GM23338 (cell line): ENCODE measurements around a stretch of chr5.

DNA sequence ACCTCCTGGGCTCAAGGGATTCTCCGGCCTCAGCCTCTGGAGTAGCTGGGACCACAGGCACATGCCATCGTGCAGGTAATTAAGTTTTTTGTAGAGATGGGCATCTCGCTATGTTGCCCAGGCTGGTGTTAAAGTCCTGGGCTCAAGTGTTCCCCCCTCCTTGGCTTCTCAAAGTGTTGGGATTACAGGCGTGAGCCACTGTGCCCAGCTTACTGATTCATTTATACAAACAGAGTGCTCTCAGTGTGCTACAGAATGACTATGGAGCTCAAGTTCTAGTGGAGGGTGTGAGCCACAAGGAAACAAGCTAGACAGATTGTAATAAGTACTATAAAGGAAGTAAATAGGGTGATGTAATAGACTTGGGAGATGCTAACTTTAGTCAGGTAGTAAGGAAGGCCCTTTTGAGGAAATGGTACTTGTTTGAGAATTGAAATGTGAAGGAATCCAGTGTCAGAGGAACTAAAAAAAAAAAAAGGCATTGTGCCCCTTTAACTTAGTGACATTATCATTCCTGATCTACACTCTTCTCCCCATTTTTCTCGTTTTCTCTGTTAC is 1.7 kb upstream of the TMEM267 start:
- PRO-cap: no peak
- RAMPAGE, long total RNA: no peak

DNA sequence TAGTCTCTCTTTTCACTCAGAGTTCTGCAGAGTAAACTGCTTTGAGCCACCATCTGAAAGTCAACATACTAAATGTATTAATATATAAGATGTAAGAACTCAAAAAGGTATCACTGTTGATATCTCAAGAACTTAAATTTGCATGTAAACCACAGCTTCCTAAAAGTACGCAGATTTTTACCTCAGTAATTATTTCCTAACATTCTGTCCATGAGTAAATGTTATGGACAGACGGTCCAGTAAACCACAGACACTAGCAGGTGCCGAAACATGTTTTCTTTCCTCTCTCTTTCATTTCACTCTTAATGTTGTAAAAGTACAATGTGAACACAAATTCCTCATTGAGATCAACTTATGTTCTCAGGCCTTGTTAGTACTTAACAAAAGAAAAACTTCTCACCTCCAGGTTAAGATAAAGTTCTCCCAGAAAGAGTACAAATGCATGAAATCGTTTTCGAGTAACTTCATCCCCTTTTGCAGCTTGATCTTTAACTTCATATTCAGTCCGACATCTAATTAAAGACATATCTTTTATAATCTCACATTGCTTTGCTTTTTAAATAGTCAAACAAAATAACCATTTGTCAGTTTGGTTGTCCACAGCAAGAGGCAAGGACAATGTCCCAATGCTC is 18.2 kb downstream of the PAIP1 start:
- PRO-cap: no peak
- RAMPAGE, long total RNA: no peak

DNA sequence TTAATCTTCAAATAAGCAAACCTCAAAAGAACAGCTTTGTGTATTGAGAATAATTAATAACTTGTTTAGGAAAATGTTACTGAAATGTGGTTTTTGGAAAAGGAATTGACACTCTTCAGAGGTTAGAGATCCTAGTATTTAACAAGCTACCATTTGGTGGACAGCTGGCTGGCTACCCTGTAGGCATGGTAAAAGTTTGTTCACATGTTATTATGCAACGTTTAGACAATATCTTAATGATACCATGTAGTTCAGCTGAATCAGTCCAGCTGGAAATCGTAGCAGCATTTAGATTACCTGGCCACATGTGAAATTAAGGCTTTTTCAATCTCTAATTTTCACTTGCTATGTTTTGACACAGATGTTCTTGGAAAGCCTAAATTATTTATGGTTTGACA is 3.7 kb downstream of the FGF10 start:
- PRO-cap: no peak
- RAMPAGE, long total RNA: no peak

GRCh38 chr5:50365649-50366321 is 75.3 kb downstream of the EMB start:
- PRO-cap: no peak
- RAMPAGE, long total RNA: no peak

GRCh38 chr5:50668198-50668659 is 1.8 kb downstream of the PARP8 start:
- PRO-cap: bidirectional peak, plus-strand start at chr5:50668310, minus-strand start at chr5:50668385
- RAMPAGE, long total RNA: no peak

DNA sequence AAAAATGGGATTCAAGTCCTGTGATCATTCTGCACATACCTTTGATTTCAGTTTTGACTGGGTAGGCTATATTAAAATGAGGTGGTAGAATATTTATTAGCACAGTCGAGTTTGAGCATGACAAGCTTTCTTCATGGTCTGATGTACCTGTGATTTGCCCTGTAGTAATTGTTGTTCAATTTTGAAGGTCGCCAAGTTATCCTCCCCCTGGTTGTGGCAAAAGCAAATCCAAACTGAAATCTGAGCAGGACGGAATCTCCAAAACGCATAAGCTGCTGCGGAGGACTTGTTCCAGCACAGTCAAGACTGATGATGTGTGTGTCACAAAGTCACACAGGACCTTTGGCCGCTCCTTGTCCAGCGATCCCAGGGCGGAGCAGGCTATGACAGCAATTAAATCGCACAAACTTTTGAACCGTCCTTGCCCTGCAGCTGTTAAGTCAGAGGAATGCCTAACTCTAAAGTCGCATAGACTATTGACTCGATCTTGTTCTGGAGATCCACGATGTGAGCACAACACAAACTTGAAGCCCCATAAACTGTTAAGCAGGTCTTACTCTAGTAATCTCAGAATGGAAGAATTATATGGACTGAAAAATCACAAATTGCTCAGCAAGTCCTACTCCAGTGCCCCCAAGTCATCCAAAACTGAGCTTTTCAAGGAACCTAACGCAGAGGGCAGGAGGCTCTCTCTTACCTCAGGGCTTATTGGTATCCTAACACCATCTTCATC is 128.4 kb downstream of the PARP8 start:
- PRO-cap: no peak
- RAMPAGE, long total RNA: no peak

DNA sequence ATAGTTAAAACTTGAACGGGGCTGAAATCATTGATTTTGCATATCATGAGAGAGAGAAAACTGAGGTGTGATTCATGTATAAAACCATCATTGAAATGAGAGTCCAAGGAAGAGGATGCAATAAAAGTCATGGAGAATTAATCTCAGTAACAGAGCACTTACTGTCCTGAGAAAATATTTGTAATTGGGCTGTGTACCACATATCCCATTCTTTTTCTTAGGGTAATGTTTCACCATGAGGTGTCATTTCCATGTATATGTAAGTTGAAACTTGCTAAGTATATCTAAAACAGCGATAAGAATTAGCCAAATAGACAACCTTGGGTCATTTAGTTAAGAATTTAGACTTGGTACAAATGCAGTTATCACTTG is 174.2 kb downstream of the PARP8 start:
- PRO-cap: no peak
- RAMPAGE, long total RNA: no peak

- PRO-cap: no peak
- RAMPAGE, long total RNA: no peak
Measured at GRCh38 chr5:50853142-50853604, 186.7 kb downstream of the PARP8 start.

GRCh38 chr5:51040338-51040818 is 342.9 kb upstream of the ISL1 start:
- PRO-cap: no peak
- RAMPAGE, long total RNA: no peak

DNA sequence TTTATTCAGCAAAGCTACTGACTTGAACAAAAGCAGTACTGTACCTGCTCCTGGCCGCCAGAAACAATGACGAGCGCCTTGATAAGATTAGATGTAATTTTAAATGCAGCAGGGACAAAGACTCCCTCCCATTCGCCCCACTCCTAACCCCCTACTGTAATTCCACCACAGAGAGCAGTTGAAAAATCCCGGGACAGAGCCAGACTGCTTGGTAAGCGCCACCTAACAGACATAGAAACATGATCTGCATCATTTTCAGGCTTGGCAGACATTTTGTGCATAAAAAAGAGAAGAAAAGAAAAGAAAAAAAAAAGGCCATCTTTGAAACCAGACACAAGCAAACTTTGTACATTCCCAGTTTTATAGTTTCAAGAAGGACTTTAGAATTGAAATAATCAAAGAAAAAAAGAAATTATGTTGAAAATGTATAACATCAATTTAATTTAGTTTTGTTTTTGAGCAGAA is 82.0 kb downstream of the ISL1 start:
- PRO-cap: no peak
- RAMPAGE, long total RNA: no peak

DNA sequence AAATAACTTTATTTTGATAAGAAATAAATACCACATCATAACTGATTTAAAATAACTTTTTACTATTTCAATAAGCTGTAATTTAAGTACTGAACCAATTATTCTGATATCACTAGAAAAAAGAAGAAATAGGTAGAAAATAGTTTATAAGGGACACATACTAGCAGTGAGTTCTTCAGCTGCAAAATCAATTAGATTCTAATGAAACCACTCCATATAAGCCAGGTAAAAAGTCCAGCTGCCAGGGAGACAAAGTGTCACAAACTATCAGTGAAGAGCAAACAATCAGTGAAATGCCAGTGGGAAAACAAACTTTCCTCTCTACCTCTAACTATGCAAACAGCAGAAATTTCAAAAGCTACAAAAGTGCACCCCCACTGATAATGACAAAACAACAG is 637.3 kb upstream of the ITGA1 start:
- PRO-cap: no peak
- RAMPAGE, long total RNA: no peak

DNA sequence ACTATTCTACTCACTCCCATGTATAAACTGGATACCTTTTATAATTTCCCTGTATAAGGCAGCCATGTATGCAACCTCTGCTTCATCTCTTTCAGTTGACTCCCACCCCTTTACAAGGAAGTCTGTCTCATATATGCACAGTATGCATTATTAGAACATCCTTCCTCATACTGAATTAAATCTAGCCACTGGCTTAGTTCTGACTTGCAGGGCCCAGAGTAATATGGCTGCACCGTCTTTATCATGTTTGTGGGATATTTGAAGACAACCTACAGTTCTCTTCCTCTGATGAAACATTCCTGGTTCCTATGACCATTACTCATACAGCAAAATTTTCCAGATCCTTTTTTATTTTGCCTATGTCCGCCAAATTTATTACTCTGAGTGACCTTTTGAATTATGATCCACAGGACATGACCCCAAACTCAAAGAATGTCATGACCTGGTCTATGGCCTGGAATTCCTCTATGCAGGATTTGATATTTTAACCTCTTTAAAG is 76.6 kb upstream of the ITGA1 start:
- PRO-cap: no peak
- RAMPAGE, long total RNA: no peak

GRCh38 chr5:52787604-52787892 is 168 bp upstream of the ITGA1 start:
- PRO-cap: bidirectional peak, plus-strand start at chr5:52787754, minus-strand start at chr5:52787825
- RAMPAGE, long total RNA: no peak

- PRO-cap: no peak
- RAMPAGE, long total RNA: no peak
Measured at GRCh38 chr5:52909947-52910577, 79.1 kb upstream of the ITGA2 start.

DNA sequence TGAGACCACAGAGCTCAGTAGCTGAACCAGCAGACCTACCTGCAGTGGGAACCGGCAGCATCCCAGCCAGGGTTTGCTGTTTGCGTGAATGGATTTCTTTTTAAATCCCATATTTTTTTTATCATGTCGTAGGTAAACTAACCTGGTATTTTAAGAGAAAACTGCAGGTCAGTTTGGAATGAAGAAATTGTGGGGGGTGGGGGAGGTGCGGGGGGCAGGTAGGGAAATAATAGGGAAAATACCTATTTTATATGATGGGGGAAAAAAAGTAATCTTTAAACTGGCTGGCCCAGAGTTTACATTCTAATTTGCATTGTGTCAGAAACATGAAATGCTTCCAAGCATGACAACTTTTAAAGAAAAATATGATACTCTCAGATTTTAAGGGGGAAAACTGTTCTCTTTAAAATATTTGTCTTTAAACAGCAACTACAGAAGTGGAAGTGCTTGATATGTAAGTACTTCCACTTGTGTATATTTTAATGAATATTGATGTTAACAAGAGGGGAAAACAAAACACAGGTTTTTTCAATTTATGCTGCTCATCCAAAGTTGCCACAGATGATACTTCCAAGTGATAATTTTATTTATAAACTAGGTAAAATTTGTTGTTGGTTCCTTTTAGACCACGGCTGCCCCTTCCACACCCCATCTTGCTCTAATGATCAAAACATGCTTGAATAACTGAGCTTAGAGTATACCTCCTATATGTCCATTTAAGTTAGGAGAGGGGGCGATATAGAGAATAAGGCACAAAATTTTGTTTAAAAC is 18.8 kb downstream of the MOCS2 start:
- PRO-cap: no peak
- RAMPAGE, long total RNA: no peak

GRCh38 chr5:53276837-53277279 is 167.3 kb upstream of the MOCS2 start:
- PRO-cap: no peak
- RAMPAGE, long total RNA: no peak

DNA sequence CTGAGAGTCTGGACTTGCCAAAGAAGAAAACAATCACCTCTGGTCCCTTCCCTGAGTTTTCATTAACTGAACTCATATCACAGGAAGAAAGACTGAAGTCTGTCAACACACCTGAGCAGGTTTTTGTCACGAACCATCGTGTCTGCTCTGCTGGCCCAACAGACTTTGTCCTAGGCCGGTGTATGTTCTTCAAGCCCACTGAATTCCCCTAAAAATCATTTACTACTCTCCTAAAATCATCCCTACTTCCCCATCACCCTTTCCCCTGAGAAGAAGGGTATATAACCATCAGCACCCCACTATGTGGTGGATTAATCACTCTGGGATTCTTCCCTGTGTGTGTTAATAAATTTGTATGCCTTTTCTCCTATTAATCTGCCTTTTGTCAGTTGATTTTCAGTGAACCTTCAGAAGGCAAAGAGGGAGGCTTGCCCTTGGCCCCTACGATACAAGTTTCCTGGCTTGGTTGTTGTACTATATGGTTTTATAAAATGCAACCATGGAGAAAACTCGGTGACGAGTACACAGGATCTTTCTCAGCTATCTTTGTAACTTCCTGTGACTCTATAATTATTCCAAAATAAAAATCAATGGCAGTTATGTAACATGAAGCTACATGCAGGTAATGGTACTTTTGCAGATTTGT is 286.5 kb downstream of the ARL15 start:
- PRO-cap: no peak
- RAMPAGE, long total RNA: no peak

DNA sequence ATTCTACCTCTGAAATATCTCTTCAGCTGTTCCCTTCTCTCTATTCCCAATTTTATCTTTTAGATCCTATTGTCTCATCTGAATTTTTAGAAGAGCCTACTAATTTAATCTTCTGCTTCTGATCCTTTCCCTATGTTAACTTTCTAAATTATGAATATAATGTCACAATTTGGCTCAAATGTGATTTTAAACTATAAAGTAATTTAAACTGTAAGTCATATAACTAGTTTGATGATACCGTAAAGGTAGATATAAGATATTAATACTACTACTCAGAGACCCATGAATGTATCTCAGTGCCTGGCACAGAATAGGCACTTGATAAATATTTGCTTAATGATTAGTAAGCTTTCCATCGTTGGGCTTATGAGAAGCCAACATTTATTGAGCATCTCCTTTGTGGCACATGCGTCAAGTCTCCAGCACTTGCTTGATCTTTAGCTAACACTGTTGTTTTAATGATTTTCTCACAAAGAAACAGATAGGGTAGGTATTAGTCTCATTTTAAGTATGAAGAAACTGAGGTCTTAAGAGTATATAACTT is 259.5 kb downstream of the ARL15 start:
- PRO-cap: no peak
- RAMPAGE, long total RNA: no peak

DNA sequence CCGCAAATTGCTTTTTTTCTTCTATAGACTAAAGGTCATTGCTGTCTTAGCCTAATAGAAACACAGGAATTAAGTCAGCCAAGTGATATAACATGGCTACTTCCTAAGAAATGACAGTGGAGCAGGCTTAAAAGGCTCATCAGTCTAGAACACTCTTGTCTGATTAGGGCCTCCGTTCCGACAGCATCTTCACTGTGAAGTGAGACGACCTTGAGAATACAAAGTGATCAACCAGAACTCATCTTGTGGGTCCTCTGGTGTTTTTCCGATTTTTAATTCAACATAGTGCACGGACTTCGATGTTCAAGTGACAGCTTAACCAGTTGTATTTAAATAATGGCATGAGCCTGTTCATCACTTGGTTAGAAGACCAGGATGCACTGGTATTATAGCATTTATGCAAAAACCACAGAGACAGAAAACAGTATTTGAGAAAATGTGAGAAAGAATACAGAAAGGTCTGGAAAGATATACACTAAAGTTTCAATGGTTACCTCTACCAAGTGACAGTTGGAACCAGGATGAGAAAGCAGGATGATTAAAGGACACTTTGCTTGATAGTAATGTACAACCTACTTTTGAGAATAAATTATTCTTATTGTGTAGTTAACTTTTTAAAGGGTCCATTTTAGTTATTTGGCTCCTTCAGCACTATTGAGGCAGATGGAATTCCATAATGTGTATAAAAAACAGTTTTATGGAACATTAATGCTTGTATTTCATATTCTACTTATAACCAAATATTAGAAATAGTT is 251.1 kb downstream of the ARL15 start:
- PRO-cap: no peak
- RAMPAGE, long total RNA: no peak

DNA sequence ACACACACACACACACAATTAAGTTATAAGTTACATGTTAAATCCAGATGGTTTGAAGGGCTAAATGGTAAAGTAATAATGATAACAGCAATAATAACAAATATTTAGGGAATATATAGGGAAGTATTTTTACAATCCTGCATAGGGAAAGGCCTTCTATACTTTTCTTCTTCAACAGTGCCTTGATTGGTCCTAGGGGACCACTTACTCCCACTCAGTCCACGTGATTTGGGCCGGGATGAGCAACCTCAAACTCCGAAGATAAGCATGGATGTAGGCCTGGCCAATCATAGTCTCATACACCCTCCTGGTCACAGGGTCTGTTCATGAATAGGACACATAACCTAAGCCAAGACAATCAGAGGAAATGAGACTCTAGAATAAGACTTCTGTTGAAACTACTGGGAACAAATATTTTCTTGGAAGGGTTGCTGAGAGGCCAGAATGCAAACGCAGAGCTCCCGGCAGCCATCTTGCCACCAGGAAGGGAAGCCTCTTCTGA is 68.2 kb downstream of the ARL15 start:
- PRO-cap: no peak
- RAMPAGE, long total RNA: no peak